Mesenchymal stem cell of Wharton's jelly (primary cell): ENCODE results near the genes CTSW and C11orf68.

DNA sequence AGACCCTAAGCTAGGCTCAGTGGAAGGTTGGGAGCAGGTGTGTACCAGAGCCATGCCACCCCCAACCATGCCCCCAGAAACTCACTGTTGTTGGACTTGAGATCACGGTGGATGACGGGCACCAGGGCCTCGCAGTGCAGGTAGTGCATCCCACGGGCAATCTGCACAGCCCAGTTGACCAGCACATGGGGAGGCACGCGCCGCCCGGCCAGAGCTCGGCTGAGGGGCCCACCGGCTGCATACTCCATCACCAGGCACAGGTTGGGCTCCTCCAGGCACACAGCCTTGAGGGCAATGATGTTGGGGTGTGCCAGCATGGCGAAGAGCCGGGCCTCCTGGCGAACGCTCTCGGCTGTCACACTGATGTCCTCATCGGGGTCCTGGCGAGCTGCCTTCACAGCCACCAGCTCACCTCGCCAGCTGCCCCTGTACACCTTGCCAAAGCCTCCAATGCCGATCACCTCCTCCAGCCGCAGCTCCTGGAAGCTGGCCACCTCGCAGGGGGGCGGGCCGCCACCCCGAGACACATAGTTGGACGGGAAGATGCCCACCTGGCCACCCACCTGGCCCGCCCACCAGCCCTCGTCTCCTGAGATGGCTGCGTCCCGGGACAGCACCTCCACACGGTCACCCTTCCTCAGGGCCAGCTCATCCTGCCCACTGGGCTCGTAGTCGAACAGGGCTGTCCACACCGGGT, 940 bp downstream of the MAP3K11 start:
- CAGE, long polyA plus RNA: no peak

DNA sequence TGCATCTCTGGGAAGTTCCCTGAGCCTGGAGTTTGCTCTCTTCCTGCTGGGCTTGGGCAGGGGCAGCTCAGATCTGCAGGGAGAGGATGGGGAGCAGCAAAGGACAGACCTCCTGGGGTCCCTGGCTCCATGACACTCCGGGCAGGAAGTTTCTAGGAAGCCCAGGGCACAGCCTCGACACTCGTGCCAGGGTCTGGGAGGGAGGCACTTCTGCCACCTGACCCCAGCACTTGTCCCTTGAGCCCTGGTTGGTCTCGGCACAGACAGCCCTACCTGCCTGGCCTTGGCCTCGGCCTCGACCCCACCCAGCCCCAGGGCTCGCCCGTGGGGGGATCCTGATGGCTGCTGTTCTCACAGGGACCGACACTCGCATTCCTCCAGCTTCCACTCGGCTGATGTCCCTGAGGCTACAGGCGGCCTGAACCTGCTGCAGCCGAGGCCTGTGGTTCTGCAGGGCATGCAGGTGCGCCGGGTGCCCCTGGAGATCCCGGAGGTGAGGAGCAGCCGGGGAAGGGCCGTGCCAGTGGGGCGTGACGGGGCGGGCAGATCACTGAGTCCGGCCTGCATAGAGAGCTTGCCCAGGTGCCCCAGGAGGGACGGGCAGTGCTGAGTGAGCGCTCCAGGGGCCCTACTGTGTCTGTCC, 5.0 kb downstream of the PCNX3 start:
- CAGE, long polyA plus RNA: no peak

GRCh38 chr11:65635269-65635756, 2.6 kb upstream of the SIPA1 start:
- CAGE, long polyA plus RNA: no peak

DNA sequence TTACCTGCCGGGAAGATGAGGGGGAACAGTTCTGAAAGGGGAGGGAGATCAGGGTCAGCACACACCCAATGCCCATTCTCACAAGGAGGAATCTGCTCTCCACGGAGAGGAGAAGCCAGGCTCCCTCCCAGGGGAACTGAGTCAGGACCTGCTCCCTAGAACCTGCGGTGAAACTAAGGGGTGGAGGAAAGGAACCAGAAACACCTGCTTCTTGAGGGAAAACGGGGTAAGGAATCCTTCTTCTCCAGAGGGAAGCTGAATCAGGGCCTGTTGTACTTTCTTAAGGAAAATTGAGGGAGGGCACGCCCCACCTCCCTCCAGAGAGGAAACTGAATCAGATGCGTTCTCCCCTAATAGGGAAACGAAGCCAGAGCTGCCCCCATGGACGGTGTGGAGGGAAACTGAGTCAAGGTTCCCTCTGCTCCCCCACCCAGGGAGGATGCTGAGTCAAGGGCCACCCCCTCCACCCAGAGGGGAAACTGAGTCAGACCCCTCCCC, 492 bp downstream of the RELA start:
- CAGE, long polyA plus RNA: no peak

GRCh38 chr11:65817778-65818583, 15.8 kb upstream of the SNX32 start:
- CAGE, long polyA plus RNA: no peak

DNA sequence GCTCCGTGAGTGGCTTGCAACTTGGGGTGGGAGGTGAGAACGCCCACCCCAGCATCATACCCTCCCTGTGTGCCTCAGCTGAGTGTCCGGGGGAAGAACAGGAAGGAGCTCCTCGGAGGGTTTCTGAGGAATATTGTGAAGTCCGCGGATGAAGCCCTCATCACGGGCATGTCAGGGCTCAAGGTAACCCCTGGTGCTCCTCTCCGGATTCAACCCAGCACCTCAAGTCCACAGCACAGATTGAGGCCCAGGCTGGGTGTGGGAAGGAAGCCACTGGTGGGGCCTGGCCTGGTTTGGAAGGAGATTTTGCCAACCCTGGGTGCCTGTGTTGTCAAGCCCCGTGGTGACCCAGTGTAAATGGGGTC, 7.3 kb downstream of the CFL1 start:
- CAGE, long polyA plus RNA: no peak

DNA sequence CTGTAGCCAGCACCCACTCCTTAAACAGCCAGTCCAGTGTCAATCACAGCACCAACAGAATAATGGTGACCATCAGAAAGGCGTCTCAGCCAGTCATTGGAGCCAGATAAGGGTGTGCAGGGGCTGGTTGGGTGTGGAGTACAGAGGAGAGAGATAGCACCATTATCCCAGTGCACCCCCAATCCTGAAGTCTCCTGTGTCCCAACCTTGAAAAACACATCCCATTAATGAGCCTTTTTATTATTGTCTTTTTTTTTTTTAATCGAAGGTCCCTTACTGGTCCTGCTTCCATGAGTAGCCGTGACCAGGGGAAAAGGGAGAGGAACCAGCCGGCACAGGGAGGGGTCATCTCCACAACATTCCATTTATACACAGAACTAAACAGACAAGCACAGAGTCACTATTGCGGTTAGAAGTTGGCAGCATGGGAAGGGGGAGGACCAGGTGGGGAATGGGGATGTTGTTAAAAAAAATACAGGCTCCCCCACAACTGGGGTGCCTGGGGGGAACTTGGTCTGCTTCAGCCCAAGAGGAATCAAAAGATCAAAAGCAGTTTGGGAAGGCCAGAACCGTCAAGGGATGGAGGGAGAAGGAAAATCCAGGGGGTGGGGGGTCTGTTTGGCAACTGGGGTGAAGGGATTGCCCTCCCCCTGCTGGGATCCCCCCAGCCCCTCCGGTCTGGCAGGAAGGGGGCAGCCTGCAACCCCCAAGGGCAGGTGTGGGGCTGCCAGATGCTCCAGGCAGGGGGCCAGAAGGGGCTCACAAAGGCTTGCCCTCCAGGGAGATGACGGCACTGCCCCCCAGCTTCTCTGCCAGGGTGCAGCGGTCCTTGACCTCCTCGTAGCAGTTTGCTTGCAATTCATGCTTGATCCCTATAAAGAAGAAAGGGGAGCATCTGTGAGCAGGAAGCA, 3.1 kb downstream of the CFL1 start:
- CAGE, long polyA plus RNA: start-site peak on the plus strand centred at position 405 of the sequence, 64 bp wide, 8 and 9 reads in 2 replicates

GRCh38 chr11:65867387-65868180, 5.0 kb downstream of the EFEMP2 start:
- CAGE, long polyA plus RNA: no peak

DNA sequence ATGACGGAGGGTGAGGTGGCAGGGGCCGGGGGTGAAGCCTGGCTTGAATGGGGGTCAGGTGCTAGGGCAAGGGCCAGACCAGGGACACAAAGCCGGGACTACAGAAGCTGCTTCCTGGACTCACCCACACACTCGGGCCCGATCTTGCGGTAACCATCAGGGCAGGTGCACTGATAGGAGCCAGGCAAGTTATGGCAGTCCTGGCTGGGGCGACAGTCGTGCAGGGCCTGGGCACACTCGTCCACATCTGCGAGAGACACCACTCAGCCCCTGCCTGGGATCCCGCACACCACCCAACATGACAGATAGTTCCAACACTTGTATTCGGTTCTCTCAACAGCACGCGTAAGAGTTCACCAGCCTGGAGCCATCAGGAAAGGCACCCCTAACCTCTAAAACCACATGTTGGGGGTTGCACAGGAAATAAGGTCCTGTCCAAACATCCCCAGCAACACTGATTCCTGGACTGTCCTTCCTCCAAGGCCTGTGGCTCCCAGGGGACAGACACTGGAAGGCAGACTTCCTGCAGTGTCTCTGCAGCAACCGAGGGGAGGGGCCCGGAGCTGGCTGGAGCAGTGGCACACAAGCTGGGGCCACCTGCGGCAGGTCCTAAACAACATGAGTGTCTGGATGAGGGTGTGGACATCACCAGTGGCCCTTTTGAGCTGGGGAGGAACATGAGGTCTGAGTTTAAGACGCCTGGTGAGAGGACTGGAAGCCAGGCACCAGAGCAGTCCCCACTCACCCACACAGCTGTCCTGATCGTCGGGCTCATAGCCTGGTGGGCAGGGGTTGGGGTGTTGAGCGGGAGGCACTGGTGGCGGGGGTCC, 2.0 kb downstream of the EFEMP2 start:
- CAGE, long polyA plus RNA: no peak

DNA sequence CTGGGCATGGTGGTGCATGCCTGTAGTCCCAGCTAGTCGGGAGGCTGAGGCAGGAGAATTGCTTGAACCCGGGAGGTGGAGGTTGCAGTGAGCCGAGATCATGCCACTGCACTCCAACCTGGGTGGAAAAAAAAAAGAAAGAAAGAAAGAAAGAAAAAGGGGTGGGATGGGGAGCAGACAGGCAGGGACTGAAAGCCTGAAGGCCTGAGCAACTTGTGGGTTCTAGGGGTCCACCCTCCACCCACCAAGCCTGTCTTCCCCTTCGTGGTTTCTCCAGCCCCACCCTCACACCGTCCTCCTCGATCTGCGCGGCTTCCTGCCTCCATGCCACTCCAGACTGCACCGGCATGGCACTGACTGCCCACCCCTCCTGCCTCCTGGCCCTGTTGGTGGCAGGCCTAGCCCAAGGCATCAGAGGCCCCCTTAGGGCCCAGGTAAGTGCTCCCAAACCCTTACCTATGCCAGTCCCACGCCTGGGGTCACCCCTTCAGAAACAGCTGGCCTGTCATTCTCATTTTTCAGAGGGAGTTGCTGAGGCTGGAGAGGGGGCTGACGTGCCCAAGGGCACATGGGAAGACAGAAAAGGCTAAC, at the start of gene CTSW:
TSS of gene CTSW (plus strand) at position 330 of the 591 bp plus-strand sequence.
- CAGE, long polyA plus RNA: no peak

GRCh38 chr11:65891615-65892454, 1.4 kb downstream of the CCDC85B start:
- CAGE, long polyA plus RNA: no peak

DNA sequence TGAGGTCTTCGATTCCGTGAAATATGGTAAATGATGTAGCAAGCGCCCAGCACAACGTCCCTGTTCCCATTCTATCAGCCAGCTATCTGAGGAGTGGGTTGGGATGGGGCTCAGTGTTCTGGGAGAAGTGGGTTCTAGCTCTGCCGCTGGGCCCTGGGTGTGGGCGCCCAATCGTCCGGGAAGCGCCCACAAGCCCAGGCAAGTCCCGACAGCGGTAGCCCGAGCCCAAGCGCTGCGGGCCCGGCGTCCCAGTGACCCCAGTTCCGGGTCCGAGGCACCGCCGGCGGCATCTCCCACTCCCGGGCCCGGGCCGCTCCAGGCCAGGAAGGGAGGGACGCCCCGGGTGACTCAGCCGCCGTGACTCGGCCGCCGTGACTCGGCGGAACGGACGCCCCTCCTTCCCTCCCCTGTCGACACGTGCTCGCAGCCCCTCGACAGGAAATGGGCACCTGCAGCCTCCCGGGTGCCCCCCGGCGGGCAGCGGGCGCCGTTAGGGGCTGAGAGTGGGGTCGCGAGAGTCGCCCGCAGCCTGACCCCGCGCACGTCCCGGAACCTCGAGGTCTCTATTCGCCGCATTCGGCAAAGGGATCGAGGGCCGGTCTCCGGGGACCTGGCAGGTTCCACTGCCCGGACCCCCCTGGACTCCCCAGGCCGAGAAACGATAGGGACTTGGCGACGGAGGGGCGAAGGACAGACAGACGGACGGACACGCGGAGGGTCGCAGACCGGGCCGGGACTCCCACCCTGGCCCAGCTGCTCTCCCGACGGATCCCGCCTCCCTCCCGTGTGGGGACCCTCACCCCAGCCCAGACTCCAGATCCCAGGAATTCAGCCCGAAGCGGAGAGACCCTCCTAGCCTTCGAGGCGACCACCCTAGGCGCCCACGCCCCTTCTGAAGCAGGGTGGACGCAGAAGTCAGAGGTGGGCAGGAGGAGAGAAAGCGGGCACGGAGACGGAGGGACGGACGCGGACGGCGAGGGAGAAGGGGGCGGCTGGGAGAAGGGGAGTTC, 841 bp downstream of the FOSL1 start:
- CAGE, long polyA plus RNA: no peak

- CAGE, long polyA plus RNA: no peak
Measured at GRCh38 chr11:65918113-65919175, at the start of gene C11orf68. C11orf68 (minus strand) TSS chr11:65919062.

- CAGE, long polyA plus RNA: no peak
Measured at GRCh38 chr11:65976799-65977237, 15.3 kb downstream of the SART1 start.

DNA sequence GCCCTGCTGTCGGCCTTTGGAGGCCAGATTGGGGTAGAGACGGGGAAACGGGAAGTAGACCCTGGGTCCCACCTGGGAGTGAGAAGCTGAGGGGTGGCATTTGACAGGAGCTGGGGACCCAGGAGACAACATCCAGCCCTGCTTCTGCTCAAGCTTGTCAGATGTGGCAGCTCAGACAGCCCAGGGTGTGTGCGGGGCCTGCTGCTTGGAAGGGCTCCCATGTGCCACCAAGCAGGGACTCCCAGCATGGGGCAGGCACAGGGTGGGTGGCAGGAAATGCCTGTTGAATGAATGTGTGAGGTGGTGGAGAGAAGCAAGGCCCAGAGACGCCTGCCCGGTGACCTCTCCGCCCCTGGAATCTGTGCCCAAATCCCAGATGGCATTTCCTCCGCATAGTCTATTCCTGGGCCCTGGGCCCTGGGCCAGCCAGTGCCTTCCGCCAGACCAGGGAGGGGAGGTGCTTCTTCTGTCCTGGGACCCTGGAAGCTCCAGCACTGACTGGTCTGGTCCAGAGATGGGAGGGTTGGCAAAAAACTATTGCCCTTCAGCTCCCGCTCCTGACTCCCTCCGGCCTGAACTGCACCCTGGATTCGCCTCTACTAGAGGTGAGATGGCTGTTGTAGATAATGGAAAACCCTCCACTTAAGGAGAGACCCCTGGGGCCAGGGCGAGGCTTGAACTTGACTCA, 3.6 kb downstream of the CST6 start:
- CAGE, long polyA plus RNA: no peak

GRCh38 chr11:66126183-66126417, 56.0 kb downstream of the PACS1 start:
- CAGE, long polyA plus RNA: no peak

DNA sequence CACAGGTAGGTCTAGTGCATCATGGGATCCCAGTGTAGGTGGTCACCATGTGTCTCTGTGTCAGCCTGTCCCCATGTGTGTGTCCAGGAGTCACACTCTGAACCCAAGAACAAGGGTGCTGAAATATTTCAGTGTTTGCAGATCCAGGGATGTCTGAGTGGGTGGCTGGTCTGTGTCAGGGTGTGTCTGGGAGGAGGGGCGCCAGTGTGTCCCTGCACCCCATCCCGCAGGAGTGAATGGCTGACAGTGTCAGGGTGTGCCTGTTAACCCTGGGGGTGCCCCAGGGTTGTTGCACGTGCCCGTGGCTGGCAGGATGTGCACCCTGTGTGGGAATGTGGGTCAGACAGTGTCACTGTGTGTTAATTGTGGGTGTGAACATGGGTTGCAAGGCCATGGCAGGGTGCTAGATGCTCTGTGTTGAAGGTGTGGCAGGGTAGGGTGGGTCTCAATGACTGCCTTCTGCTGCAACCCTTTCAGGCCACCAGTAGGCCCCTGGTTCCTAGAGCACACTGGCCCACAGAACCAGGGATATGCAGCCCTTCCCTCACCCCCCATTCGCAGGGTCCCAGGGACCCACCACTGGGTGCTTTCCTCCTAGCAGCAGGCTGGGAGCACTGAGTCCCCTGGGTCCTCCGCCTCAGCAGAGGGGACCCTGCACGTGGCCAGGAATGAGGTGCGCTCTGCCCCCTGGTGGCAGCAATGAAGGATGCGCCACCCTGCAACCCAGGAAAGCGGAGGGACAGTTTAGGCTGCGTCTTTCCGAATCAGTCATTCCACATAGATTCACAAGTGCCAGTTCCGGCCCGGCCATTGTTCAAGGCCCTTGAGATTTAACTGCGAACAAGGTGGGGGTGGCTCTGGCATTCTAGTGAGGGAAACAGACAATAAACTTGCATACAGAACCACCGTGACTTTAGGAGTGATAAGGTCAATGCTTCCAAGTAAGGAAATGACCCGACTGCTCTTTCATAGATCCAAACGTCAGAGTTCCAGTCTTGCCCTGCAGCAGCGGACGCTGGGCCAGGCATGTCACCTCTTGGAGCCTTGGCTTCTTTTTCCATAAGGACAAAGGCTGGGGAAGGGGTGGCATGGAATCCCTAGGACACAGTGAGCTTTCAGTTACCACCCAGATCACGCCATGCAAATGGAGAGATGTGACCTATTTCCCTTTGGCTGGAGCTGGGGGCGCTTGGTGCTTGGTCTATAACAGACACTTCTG, 8.0 kb downstream of the RIN1 start:
- CAGE, long polyA plus RNA: no peak

- CAGE, long polyA plus RNA: no peak
Measured at GRCh38 chr11:66360058-66361100, 11.2 kb downstream of the SLC29A2 start.

- CAGE, long polyA plus RNA: no peak
Measured at GRCh38 chr11:66365501-66366700, 5.7 kb downstream of the SLC29A2 start.

DNA sequence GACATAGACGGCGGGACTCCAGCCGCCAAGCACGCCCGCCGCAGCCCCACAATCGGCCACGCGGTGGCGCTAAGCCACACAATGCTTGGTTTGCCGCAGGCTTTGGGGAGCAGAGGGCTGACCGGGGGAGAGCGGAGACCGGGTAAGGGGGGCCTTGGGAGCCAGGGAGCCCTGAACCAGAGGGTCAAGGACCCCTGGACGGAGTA, 12.4 kb upstream of the NPAS4 start:
- CAGE, long polyA plus RNA: no peak